B cell (primary cell): ENCODE results near the genes SERPINA4 and SERPINA3.

GRCh38 chr14:93286288-93286824 lies 46.5 kb downstream of the BTBD7 start:
- PRO-cap: no peak
- CAGE, long polyA plus RNA: no peak

- PRO-cap: no peak
- CAGE, long polyA plus RNA: no peak
These were observed 21.1 kb downstream of the BTBD7 start for GRCh38 chr14:93311632-93312274.

DNA sequence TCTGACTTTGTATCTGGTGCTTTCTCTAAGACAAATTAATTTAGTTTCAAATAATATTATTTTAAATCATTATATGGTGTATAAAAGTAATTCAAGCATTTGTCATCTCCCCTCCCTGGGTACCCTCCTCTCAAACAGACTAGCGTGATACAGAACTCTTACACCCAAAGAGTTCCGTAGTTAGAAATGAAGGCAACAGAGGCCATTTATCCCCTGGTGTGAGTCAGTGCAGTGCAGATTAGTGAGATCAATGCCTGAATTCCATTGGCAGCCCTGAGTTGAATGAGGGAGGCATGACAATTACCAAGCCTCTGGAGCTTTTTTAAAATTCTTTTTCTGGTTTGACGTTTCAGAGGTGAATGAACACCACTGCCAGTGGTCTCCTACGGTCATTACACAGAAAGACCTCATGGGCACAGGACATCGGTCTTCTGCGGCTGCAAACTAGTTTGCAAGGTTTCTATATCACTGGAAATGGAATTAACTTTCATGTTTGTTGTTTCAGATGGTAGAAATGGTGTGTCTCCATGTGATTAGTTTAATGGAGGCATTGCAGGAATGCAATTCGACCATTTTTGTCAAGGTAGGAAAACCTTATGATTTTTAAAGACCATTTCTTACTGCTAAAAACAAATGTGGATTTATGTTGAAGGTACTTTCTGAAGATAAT lies 94.3 kb downstream of the PRIMA1 start:
- PRO-cap: no peak
- CAGE, long polyA plus RNA: no peak

DNA sequence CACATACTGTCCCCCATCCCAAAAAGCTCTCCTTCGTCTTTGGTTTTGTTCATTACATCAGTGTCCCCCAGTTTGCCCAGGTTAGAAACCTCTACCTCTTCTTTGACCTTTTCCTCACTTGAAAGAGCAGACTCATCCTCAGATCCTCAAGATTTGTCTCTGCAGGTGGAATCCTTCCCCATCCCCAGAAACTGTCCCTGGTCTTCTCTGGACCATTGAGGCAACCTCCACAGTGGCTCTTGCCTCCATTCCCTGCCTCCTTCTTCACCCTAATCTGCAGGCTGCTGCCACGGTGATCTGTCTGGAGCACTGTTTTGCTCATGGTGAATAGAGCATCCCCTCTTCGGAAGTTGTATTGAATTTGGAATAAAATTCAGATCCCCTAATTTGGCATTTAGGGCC lies 85.6 kb downstream of the PRIMA1 start:
- PRO-cap: no peak
- CAGE, long polyA plus RNA: no peak

DNA sequence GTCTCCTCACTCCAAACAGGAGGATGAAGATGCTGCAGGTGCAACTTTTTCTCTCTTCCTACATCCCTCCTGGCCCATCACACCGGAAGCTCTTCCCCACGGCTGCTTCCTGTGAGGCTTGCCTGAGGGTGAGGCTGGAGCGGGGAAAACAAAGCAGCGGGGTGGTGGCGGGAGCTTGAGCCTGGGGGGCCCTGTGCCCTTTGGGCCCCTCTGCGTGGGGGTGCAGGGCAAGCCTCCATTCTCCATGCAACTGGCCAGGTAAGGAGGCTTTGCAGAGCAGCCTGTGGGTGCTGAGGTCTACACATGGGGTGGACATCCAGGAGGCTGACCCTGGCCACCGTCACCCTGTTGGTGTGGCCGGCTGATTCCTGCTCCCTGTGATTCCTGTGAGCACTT lies 70.7 kb downstream of the PRIMA1 start:
- PRO-cap: no peak
- CAGE, long polyA plus RNA: no peak

- PRO-cap: no peak
- CAGE, long polyA plus RNA: no peak
These were observed 69.1 kb downstream of the PRIMA1 start for GRCh38 chr14:93718953-93719746.

GRCh38 chr14:93969490-93969791 lies 6.9 kb downstream of the ASB2 start:
- PRO-cap: no peak
- CAGE, long polyA plus RNA: no peak

GRCh38 chr14:93987361-93988162 lies 9.5 kb upstream of the CCDC197 start:
- PRO-cap: no peak
- CAGE, long polyA plus RNA: no peak

DNA sequence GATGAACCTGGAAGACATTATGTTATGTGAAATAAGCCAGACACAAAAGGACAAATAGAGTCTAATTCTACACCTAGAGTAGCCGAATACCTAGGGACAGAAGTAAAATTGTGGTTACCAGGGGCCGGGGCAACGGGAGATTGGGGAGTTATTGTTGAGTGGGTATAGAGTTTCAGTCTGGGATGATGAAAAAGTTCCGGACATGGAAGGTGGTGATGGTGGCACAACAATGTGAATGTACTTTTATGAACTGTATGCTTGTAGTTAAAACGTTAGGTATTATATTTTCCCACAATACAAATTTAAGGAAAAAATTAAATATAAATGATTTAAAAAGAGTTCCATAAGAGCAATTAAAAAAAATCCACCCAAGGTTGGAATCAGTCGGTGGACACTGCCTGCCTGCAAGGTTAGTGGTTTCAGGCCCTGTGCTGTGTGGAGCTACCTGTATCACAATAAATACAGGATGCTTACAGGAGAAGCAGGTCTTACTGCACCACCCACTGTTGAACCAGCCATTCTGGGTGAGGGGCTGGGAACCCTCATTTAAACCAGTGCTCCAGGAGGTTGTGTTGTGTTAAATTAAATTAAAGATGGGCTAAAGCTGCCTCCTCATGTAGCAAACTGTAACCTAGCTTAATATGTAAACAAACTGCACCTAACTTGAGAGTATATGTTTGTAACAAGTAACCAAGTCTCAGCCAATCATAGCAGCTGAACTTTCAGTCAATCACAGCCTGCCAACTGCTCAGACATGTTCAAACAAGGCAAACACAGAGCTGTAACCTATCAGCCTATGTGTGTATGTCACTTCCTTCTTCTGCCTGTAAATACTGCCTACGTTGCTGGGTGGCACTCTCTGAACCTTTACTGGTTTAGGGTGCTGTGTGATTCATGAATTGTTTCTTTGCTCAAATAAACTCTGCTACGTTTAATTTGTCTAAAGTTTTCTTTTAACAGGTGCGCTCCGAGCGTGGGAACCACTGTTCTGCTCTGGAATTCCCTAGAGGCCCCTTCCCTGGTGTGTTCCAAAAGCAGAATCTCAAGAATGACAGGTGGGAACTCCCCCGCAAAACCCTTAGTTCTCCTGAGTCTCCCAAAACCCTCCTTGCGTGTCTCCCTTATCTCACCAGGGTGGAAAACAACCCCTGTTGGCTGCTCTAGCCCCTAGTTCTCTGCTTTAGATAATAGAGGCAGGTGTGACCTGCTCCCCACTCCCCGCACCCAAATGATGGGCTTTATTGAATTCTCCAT lies 3.0 kb downstream of the SERPINA6 start:
- PRO-cap: no peak
- CAGE, long polyA plus RNA: no peak

GRCh38 chr14:94379807-94380533 lies 8.4 kb downstream of the SERPINA1 start:
- PRO-cap: no peak
- CAGE, long polyA plus RNA: no peak

DNA sequence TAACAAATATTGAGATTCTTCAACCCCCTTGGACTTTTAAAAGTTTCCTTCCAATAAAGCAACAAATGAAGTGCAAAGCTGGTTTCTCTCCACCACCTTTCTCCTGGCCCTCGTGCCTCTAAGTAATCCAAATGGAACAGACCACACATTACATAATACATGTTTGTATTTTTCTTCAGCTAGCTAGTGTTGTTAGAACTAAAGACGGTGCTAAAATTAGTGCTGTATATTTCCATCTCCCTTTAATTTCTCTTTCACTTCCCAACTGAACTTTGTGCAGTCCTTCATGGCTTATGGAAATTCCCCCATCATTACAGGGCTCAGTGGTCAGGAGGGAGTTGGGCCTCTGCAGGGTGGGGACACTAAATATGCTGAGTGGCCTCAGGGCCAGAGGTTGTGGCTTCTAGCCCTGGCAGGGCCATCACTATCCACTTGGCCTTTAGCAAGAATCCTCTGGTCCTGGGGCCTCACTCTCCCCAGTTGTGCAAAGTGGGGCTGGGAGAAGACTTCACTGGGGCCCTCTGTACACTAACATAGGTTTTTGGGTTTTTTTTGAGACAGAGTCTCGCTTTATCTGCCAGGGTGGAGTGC lies 3.5 kb downstream of the SERPINA1 start:
- PRO-cap: no peak
- CAGE, long polyA plus RNA: no peak

GRCh38 chr14:94395371-94395610 lies 6.9 kb upstream of the SERPINA1 start:
- PRO-cap: no peak
- CAGE, long polyA plus RNA: no peak

GRCh38 chr14:94475706-94476016 lies 336 bp downstream of the SERPINA9 start:
- PRO-cap: no peak
- CAGE, long polyA plus RNA: no peak

- PRO-cap: no peak
- CAGE, long polyA plus RNA: no peak
These were observed at the start of gene SERPINA4 for GRCh38 chr14:94561050-94561752. SERPINA4 (plus strand) TSS chr14:94561442.

GRCh38 chr14:94612000-94612634 lies at the start of gene SERPINA3:
SERPINA3 (plus strand) TSS chr14:94612391.
- PRO-cap: no peak
- CAGE, long polyA plus RNA: no peak

GRCh38 chr14:94623676-94624387 lies 11.6 kb downstream of the SERPINA3 start:
- PRO-cap: no peak
- CAGE, long polyA plus RNA: no peak

GRCh38 chr14:94768272-94768859 lies 1.5 kb downstream of the GSC start:
- PRO-cap: no peak
- CAGE, long polyA plus RNA: no peak

DNA sequence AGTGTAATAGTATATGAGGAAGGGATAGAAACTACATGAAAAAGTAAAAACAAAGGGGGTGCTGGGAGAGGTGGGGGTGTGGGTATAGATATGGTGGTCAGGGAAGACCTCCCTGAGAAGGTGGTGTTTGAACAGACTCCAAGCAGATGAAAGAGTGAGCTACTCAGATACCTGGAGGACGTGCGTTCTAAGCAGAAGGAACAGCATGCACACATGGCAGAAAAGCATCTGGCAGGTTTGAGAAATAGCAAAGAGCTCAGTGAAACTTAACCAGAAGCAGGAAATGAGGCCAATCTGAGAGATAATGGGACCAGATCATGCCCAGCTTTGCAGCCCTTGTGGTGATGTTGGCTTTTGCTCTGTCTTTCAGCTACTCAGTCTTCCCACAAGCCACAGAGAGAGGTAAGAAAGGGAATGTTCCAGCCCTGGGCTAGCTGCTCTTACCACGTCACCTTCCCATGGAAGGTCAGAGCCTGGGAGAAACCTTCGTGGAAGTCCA lies 176.3 kb upstream of the GSC start:
- PRO-cap: no peak
- CAGE, long polyA plus RNA: no peak

DNA sequence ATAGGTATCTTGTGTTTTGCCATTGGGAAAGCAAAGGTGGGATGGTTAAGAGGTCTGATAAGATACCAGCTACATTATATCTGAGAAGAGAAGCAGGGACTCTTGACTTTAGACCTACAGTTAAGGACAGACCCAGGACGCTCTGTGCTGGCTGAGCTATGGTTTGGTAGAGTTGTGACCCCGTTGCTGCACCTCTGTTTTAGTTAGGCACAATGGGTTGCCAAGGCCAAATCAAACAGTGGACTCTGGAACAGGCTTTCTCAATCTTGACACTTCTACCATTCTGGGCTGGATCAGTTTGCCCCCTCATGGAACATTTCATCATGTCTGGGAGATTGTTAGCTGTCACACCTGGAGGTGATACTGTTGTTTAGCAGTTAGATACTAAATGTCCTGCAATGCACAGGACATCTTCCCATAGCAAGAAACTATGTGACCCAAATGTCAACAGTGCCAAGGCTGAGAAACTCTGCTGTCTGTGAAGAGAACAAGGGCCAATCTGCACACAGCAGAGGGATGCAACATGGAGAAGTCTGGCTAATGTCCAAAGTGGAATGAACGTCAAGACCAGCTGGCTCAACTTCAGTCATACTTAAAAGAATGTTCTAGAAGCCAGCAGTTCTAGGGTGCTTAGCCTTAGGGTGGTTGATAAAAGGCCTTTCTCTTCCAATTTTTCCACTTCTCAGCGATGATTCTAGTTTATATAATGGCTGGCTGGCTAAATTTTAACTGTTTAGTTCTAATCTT lies 65.6 kb upstream of the DICER1 start:
- PRO-cap: no peak
- CAGE, long polyA plus RNA: no peak

GRCh38 chr14:95300814-95301889 lies 18.6 kb downstream of the CLMN start:
- PRO-cap: no peak
- CAGE, long polyA plus RNA: no peak